Cardiac fibroblast (primary cell): Measurements from ENCODE around the genes POTEB2 and POTEB.

- RRBS = no CpG with 5 or more reads among the region's 86 CpGs
These were observed 35.5 kb downstream of the GOLGA6L6 start for GRCh38 chr15:20505972-20506625.

- RRBS = no CpG with 5 or more reads among the region's 3 CpGs
These were observed 101.0 kb upstream of the GOLGA6L6 start for GRCh38 chr15:20642578-20642928.

GRCh38 chr15:20866023-20866753 lies at the start of gene POTEB2:
TSS of gene POTEB2 (minus strand) at chr15:20866314.
- RRBS = no CpG with 5 or more reads among the region's 30 CpGs

GRCh38 chr15:21344963-21345412 lies 95.3 kb downstream of the POTEB3 start:
- RRBS = no CpG with 5 or more reads among the region's 47 CpGs

- RRBS = no CpG with 5 or more reads among the region's 42 CpGs
These were observed at the start of gene POTEB for GRCh38 chr15:21877493-21878100. TSS of gene POTEB (minus strand) at chr15:21877735.

DNA sequence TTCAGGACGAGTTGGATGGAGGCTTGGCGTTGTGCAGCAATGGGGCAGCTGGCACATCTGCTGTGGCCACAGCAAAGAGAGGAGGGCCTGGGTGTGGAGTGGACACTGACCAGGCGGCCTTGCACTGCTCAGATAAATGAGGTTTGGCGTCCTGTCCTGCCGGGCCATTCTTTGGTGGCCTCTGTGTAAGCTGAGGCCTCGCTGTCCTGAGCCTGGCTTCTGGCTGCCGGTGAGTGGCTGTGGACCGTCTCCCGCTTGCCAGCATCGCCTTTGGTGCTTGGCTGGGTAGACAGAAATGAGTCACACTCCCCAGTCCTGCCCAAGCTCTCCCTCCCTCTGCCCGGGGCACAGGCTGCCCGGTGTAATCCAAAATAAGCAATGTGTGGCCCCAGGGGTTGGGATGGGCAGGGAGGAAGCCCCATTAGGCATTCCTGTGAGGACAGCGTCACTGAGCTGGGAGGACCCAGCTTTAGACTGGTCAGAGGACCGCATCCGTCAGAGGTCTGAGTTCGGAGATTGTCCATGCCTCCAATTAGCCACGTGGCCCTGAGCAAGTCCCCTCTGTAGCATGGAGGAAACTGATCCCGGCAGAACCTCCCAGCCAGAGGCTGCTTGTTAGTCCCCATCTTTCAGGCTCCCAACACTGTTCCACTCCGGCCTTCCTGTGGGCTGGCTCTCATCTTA lies 144.1 kb downstream of the OR4N4 start:
- RRBS = 86% methylated on average over 2 of the region's 19 CpGs

- RRBS = no CpG with 5 or more reads among the region's 5 CpGs
These were observed 165.7 kb downstream of the OR4N4 start for GRCh38 chr15:22259973-22260382.

DNA sequence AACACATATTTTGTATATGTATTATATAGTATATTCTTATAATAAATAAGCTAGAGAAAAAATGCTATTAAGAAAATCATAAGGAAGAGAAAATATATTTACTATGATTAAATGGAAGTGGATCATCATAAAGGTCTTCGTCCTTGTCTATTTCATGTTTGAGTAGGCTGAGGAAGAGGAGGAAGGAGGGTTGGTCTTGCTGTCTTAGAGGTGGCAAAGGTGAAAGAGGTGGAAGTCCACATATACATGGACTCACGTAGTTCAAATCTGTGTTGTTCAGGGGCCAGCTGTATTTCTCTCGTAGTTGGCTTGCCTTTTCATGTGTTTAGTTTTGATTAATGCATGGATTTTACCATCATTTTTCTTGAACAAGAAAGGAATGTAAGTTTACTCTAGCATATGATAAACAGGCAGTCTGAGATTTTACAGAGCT lies 57.4 kb upstream of the NIPA1 start:
- RRBS = no CpG with 5 or more reads among the region's 3 CpGs

GRCh38 chr15:22873027-22873753 lies 34.7 kb downstream of the NIPA2 start:
- RRBS = no CpG with 5 or more reads among the region's 18 CpGs

GRCh38 chr15:22879897-22880314 lies 41.4 kb downstream of the NIPA2 start:
- RRBS = no CpG with 5 or more reads among the region's 16 CpGs

DNA sequence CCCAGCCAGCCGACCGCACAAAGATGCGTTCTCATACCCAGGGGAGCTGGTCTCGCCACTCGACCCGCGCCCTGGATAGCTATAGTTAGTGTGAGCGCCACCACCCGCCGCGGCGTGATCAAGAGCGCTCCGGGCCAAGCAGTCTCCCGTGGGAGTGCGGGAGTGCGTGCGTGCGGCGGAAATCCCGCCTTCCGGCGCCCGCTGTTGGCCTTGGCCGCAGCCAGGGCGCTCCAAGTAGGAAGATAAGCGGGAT lies 30.7 kb downstream of the GOLGA6L26 start:
- RRBS = no CpG with 5 or more reads among the region's 27 CpGs

- RRBS = no CpG with 5 or more reads among the region's 4 CpGs
These were observed 29.2 kb downstream of the GOLGA6L26 start for GRCh38 chr15:23304844-23305166.

DNA sequence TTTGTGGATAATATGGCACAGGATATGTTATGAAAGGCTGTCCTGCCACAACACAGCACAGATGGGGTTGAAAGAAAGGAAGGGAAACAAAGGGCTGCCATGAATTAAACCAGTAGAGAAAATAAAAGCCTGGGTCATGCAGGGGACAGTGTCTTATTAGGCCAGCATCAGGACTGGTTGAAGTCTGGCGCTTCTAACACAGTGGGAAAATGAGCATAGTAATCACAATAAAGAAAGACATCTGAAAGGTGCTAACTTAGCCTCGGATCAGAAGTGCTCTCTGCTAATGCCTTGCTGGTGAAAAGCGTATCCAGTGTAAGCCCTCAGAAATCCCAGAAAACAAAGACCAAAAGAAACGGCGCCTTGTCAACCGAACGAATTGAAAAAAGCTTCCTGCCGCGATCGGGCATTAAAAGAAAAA lies 636 bp upstream of the MKRN3 start:
- RRBS = no CpG with 5 or more reads among the region's 10 CpGs

GRCh38 chr15:23756945-23757199 lies 69.8 kb upstream of the NDN start:
- RRBS = no CpG with 5 or more reads among the region's 5 CpGs

- RRBS = no CpG with 5 or more reads among the region's 29 CpGs
These were observed 191.0 kb upstream of the NDN start for GRCh38 chr15:23877968-23878543.

DNA sequence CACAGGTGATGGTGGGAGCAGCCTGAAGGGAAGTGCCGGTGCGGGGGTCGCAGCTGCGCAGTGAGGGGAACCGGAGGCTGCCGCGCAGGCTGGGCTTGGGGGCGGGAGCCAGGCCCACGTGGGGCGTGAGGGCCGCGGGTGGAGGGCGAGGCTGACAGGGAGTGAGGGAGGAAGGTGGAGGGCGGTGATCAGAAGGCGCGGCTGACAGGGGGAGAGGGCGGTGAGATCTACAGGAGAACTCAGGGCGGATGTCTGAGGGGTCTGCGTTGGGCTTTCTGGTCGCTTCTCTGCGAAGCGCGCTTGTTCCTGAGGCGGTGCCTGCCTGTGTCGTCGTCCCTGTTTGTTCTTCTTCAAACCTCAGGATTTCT lies 414.6 kb upstream of the NPAP1 start:
- RRBS = no CpG with 5 or more reads among the region's 26 CpGs

DNA sequence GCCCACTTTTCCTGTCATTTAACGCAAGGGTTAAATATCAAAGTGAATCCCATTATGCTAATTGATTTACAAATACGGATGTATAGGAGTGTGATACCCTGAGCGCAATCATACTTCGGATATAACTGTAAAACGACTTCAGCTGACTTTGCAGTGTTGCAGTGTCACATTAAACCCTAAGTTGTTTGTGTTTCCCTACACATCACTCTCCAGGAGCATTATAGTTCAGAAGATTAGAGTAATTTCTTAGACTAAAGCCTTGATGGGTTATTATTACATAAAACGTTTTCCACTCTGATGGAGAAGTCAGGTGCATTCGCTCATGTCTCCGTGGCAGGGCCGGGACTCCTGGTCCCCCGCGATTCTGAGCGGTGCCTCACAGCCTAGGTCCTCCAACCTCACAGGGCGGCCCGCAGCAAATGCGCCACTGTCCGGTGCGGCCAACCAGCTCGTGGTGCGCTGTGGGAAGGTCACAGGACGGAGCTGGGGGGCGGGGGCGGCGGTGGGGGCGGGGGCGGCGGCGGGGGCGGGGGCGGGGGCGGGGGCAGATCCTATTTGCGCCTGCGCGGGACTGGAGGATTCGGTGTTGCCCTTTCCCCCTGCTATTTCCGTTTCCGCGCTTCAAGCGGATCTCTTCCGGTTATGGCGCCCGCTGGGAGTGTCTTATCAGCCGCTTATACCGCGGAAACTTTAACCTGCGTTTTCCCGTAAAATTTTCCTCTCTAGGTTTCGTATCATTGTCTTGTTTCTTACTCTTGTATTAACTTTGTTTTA lies 106.9 kb upstream of the SNRPN start:
- RRBS = 23% methylated on average over 8 of the region's 47 CpGs

DNA sequence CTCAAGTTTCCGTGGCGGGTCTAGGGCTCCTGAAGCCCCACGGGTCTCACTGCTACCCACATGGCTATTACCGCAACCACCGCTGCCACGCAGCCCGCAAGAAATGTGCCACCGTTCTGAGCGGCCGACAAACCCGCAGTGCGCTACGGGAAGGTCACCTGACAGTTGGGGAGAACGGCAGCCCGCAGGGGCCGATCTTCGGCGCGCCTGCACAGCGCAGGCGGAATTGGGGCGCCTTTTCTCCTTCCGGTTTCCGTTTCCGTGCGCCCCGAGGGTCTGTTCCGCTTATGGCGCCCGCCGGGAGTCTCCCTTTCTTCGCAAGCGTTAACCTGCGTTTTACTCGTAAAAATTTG lies 76.6 kb upstream of the SNRPN start:
- RRBS = 19% methylated on average over 9 of the region's 35 CpGs

- RRBS = no CpG with 5 or more reads among the region's 7 CpGs
These were observed 130.4 kb downstream of the SNRPN start for GRCh38 chr15:25085189-25085601.

- RRBS = no CpG with 5 or more reads among the region's 3 CpGs
These were observed 130.0 kb upstream of the UBE3A start for GRCh38 chr15:25568947-25569173.